M059J (cell line): ENCODE measurements around the gene MOB1B.

- RAMPAGE, long total RNA: no peak
These were observed 13.4 kb downstream of the RUFY3 start for GRCh38 chr4:70734962-70735687.

DNA sequence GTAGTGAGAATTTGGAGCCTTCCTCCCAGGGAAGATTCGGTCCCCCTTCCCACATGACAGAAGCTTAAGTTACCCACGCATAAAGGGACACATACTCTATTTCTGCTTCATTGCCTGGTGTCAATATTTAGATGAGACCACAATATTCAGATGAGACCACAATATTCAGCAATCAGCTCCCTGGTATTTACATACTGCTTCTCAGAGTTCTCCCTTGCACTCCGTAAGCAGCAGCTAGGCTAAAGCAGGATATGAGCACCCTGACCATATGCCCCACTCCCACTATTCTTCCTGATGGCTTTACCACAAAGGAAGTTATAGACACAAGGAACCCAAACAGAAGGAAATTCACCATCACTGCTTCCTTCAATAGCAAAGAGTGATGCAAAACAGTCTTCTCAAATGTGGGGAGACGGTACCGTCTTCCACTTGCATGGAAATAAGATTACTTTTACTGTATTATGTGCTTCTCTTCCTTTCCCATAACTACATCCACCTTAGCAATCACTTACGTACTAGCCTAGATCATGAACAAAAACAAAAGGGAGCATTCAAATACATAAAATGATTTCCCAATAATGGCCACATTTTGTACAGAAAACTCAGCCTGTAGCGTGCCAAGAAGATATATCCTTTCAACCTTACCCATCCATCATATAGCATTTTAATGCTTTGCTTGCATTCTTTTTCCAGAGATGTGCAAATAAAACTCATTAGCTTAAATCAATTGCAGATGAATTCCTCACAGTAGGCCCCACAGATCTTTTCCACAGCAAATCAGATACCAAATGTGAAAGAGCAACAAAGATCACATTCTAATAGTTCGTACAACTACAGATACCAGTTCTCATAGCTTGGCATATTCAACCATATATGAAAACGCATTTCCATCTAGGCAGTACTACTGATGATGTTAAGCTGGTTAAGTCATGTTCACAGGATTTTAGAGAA, 20.9 kb downstream of the GRSF1 start:
- RAMPAGE, long total RNA: no peak

DNA sequence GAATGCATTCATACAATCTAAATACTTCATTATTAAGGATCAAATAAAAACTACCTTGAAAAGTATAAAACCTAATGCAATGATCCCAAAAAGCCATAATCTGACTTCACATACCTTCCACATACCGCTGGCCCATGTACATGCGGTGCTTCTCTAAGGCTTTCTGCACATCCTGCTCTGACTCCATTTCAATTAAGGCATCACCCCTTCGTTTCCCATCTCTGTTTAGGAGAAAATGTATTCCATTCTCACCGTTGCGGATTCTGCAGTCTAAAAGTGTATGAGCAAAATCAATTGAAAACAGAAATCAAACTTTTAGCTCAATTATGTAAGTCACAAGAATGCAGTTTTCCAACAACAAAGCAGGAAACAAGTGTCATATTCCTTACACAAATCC, 6.7 kb downstream of the GRSF1 start:
- RAMPAGE, long total RNA: no peak

- RAMPAGE, long total RNA: no peak
These were observed at the start of gene MOB1B for GRCh38 chr4:70901790-70902992. MOB1B (plus strand) TSS chr4:70902369.

GRCh38 chr4:70992743-70993170, 692 bp upstream of the DCK start:
- RAMPAGE, long total RNA: no peak

- RAMPAGE, long total RNA: no peak
These were observed 3.6 kb downstream of the DCK start for GRCh38 chr4:70996923-70997523.

DNA sequence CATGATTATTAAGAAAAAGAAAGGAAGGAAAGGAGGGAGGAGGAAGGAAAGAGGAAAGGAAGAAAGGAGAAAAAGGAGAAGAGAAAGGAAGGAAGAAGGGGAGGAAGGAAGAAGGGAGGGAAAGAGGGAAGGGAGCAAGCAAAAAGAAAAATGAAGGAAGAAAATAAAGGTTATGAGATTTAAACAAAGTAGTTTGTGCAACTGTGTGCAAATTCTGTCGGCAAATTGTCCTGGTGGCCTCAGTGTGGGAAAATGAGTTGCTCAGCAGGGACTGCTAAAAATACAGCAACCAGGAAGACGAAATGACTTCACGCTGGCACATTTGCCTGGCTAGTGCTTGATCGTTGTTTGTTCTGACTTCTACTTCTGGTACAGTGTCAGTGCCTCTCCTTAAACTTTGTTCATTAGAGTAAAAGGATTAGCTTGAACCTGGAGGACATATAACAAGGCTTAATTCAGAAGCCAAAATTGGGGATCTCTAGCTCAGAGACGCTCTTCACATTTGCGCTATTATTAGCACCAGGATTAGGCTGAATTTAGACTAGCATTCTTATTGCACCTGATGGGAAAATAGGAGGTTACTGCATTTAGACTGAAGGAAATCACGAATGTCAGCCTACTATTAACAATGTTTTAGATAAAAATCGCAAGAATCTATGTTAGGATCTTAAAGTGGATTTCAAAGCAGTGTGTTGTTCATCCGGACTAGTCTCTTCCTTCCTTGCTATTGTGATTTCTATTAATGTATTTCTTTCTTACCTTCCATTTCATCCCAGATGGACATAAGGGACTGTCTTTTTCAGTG, 81.3 kb downstream of the DCK start:
- RAMPAGE, long total RNA: no peak

- RAMPAGE, long total RNA: no peak
These were observed 49.4 kb upstream of the GC start for GRCh38 chr4:71833289-71833695.

DNA sequence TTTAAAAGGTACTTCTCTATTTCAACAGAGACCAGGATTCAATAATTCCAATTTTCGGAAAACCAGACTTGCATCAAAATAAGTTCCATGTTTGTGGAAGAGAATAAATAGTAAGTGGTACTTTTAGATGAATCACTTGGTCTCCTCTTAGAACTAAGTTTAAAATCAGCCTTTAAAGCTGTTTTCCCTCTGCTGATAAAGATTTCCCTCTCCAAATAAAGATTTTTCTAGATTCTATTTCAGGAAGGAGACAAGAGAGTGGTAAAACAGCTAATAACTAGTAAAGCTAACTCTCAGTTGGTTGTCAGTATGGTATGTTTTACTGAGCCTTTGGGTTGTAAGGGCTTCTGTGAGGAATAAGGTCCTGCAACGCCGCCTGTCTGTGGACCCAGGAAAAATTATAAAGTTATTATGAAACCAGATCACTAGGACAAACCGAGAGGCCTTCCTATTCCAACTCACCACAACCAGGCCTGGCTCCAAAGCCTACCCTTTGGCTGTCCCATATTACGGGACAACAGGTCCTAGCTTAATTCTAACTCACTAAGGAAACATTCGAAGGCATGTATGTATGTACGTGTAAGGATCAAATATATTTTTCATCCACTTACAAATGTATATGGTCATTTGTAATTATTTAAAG, 1.5 kb downstream of the ANKRD17 start:
- RAMPAGE, long total RNA: no peak

GRCh38 chr4:73341435-73342005, 62.6 kb upstream of the ALB start:
- RAMPAGE, long total RNA: no peak

- RAMPAGE, long total RNA: no peak
These were observed 14.8 kb upstream of the AFP start for GRCh38 chr4:73421076-73421781.

DNA sequence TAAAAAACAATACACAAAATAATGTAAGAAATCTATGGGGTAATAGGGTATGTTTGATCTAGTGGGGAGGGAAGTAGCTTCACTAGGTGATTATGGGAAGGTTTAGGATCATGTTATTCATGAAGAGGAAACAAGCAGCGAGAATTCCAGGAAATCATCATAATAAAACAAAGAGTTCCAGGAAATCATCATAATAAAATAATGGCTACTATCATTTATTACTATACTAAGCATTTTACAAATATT, 12.3 kb upstream of the CXCL8 start:
- RAMPAGE, long total RNA: no peak

- RAMPAGE, long total RNA: no peak
These were observed 1.3 kb downstream of the CXCL3 start for GRCh38 chr4:74036912-74037807.

- RAMPAGE, long total RNA: no peak
These were observed 3.0 kb downstream of the CXCL2 start for GRCh38 chr4:74096075-74096312.

DNA sequence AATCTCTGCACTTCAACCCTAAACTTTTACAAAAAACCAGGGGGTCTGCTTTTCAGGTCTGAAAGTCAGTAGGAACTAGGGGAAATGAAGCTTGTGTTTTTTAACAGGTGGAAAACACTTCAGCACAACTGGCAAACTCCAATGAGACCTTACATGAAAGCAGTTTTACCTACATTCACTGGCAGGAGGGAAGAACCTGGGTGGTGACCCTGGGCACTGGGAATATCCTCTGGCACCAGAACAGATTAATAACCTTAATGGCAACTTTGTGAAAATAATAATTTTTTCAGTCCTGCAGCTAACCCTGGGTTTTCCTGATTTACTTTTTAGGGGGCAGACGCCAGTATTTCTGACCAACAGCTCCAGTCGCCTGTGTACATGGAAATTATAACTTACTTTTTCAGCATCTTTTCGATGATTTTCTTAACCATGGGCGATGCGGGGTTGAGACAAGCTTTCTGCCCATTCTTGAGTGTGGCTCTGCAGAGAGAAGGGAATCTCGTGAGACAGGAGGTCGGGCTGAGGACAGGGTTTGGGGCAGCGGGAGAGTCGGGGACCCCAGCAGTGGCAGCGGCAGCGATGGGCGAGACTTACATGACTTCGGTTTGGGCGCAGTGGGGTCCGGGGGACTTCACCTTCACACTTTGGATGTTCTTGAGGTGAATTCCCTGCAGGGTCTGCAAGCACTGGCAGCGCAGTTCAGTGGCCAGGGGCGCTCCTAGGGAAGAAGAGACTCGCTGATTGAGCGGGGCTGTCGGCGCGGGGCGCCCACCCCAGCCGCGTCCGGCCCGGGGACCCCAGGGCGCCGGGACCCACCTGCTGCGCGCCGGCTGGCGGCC, 571 bp downstream of the CXCL2 start:
- RAMPAGE, long total RNA: no peak

DNA sequence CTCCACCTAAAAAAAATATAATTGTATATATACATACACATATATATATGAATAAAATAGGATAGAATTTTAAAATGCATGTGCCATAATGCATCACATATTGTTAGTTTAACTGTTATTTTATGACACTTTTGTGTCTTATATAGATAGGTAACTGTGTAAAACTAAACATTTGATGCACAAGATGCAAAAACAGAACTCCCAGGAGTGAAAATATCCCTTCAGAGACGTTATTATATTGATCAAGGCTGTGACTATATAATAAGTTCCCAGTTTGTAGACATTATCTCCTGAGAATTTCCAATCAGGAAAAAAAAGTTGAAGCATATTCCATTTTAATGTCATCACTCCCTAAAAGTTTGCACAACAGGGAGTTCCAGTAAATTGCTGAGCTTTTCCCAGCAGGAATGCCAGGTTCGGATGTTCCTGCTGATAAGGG, 4.9 kb upstream of the CXCL2 start:
- RAMPAGE, long total RNA: no peak

- RAMPAGE, long total RNA: no peak
These were observed 1.8 kb downstream of the EREG start for GRCh38 chr4:74366643-74367223.

DNA sequence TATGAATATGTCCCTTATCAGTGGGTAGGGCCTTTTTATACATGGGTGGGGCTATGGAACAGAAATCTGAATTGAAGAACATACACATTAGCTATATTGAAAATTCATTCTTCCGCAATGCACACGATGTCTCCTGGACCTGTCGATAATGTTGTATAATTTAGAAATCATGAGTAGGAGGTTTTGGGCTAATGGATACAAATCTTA, 30.0 kb downstream of the EREG start:
- RAMPAGE, long total RNA: no peak

DNA sequence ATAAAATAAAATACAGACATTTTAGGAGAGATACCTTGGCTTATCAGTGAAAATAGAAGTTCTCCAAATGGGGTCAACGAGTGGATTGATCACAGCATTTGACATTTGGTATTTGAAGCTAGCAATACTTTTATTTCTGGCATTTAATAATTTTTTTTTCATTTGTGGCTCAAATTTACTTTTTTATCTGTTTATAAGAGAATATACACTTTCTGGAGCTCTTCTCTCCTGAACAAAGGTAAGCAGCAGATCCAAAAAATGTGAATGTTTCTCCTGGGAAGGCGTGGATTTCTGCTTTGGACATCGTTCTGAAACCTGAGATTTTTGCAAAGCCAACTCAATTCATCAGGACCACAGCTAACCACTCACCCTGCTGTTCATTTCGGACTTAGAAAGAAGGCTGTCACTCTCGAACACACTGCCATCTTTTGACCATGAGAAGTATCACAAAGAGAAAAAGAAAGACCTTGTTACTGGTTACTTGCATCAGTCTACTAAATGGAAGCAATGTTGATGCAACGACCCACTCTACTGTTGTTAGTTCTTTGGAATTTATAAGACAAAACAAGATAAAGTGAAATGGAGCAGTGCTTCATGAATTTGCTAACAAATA, 86.8 kb downstream of the AREG start:
- RAMPAGE, long total RNA: no peak

DNA sequence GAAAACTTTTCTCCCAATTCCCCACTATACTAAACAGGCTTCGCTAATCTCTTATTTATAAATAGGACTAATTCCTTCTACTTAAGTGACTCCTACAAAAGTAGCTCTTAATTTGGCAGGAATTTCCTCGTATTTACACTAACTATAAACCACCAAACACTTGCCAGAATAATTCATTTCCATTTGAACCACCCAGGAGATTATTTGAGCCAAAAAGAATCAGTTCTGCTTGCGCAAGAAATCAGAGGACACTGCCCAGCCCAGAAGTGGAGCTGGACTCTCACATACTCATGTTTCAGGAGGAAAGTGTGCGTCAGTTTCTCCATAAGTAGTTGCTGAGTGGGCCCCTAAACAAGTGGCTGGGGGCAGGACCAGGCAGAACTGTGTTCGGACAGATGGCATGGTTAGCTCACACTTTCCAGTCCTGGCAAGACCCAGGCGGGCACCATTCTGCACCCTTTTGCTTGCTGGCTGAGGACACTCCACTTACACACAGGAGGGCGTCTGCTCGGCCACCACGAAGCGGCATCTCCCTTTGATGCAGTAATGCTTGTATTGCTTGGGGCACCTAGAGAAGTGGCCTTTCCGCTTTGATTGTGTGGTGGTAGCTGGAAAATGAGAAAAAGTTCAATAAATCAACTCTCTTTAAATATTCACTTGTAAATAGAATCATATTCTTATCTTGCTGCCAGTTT, 38.8 kb downstream of the BTC start:
- RAMPAGE, long total RNA: no peak